BE2C (cell line): ENCODE results near the gene PLA2G2E.

- RRBS, result no CpG with 5 or more reads among the region's 5 CpGs
Measured at GRCh38 chr1:19923422-19923786, at the start of gene PLA2G2E. TSS of gene PLA2G2E (minus strand) at chr1:19923617.

GRCh38 chr1:20124404-20124991, 5.2 kb upstream of the PLA2G2D start:
- RRBS, result no CpG with 5 or more reads among the region's 6 CpGs

DNA sequence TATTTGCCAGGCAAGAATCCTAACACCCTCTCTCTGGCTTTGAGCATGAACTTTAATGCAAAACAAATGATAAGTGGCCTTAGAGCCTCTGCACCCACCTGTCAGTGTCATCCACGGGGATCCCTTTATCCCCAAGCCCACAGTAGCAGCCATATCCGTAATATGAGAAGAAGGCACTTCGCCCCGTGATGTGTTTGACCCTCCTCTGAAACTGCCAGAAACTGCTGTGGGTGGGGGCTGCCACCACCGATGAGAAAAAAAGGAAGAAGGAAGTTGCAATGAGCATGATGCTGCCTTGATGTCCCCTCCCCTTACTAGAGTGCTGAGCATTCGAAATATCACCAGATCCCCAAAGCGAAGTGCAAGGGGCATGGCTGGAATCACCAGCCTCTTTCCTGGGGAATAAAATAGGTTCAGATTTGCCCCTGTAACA, 11.0 kb upstream of the UBXN10 start:
- RRBS, result no CpG with 5 or more reads among the region's 7 CpGs

DNA sequence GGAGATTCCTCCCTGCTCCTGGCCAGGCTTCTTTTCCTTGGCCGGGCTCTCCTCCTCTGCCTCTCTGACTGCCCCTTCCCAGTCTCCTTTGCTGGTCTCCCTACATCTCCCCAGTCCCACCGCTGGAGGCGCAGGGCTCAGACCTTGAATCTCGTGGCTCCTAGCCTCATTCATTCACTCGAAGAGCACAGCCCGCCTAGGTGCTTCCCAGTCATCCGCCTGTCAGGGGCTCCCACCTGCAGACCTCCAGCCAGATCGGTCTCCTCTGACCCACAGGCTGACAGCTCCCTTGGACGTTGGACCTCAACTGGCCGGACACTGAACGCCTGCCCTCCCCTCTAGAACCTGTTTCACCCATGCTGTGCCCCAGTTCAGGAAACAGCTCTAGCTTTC, 76.5 kb downstream of the VWA5B1 start:
- RRBS, result no CpG with 5 or more reads among the region's 11 CpGs

DNA sequence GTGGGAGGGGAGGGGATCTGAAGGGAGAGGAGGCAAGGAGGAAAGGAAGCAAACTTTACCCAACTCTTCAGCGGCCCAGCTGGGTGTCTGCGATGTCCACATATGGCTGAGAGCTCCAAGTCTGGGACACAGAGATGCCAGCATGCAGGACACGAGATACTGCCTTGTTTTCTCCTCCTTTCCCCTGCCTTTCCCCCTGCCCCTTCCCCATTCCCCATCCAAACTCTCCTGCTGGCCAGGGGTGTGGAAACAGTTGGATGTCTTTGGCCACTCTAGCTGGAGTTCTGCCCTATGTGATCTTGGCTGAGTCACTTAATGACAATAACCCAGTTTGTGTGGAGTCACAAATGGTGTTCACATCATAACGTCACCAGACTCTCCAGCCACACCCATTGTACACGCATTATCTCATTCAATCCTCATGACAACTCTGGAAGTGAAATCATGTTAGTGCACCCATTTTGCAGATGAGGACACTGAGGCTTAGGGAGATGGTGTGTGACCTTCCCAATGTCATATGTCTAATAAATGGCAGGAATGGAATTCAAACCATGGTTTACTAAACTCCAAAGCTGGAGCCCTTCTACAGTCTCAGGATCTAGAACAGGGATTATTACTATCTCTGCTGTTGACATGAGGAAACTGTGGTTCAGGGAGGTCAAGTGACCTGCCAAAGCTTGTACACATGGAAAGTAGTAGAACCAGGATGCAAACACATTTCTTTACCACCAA, 1.3 kb upstream of the CDA start:
- RRBS, result no CpG with 5 or more reads among the region's 5 CpGs

GRCh38 chr1:20696287-20697431, 21.1 kb downstream of the KIF17 start:
- RRBS, result 8% methylated on average over 8 of the region's 50 CpGs

GRCh38 chr1:20810432-20811169, 23.5 kb upstream of the HP1BP3 start:
- RRBS, result no CpG with 5 or more reads among the region's 10 CpGs

GRCh38 chr1:20895336-20895733, 108.2 kb upstream of the HP1BP3 start:
- RRBS, result no CpG with 5 or more reads among the region's 3 CpGs

DNA sequence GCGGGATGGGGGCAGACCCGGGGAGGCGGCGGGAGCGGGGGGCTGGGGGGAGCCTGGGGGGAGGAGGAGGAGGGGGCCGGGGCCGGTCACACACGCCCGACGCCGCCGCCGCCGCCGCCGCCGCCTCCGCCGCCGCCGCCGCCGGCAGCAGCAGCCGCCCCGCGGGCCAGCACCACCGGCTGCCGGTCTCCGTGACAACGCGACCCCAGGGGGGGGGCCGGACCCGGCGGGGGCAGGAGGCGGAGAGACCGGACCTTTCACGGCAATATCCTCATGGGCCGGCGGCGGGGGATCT, 282 bp downstream of the EIF4G3 start:
- RRBS, result 2% methylated on average over 13 of the region's 40 CpGs

GRCh38 chr1:21190805-21191308, 14.2 kb upstream of the EIF4G3 start:
- RRBS, result no CpG with 5 or more reads among the region's 2 CpGs

DNA sequence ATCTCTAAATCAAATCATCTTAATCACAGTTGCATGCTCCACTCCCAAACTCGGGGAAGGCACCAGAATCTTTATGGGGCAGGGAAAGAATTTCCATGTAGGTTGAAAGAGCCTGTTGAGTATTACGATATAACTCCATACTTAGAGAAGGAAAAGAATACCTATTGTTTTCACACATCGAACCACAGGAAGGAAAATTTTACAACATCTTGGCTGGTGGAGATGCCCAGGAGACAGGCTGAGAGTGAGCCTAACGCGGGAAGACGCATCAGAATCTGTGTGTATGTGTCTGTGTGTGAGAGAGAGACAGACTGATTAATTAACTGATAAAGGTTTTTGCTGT, 15.4 kb downstream of the ECE1 start:
- RRBS, result no CpG with 5 or more reads among the region's 6 CpGs

GRCh38 chr1:21278957-21279875, 11.0 kb downstream of the ECE1 start:
- RRBS, result 93% methylated on average over 10 of the region's 26 CpGs

- RRBS, result no CpG with 5 or more reads among the region's 42 CpGs
Measured at GRCh38 chr1:21427621-21428222, 12.2 kb upstream of the NBPF3 start.

GRCh38 chr1:21548223-21548510, 38.9 kb downstream of the ALPL start:
- RRBS, result no CpG with 5 or more reads among the region's 4 CpGs

DNA sequence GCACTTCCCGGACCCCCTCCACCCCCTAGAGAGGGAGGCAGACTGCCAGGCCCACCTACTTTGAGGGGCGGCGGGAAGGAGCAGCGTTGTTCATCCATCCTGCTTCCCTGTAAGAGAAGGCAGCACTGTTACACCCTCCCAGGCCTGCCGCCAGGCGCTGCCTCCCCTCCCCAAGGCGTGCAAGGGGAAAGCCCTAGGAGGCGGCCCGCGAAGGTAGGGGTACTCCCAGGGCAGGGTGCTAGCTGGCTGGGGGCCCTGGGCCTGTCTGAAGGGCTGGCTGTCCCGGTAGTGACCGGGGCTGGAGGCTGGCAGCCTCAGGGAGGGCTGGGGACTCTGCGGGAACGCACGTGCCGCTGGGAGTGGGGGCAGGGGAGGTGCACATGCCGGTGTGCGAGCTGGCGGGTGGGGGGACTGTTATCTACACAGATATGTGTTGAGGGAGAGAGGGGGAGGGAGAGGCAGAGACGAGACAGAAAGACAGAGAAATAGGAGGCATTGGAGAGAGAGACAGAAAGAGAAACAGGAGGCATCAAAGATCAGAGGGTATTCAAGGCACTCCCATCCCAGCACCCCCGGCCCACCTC, 50.1 kb downstream of the RAP1GAP start:
- RRBS, result 7% methylated on average over 3 of the region's 21 CpGs

DNA sequence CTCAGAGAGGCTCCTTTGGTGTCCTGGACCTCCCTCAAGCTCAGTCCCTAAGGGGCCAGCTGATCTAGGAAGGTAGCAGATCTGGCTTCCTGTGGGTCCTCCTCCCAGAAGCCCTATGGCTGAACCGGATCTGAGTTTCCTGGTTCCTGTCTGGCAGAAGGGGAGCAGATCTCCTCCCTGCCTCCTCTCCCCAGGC, 143 bp upstream of the LDLRAD2 start:
- RRBS, result no CpG with 5 or more reads among the region's 1 CpG

- RRBS, result 79% methylated on average over 2 of the region's 14 CpGs
Measured at GRCh38 chr1:21836682-21837116, 24.6 kb downstream of the LDLRAD2 start.

GRCh38 chr1:21852149-21853031, 40.3 kb downstream of the LDLRAD2 start:
- RRBS, result 91% methylated on average over 6 of the region's 27 CpGs

DNA sequence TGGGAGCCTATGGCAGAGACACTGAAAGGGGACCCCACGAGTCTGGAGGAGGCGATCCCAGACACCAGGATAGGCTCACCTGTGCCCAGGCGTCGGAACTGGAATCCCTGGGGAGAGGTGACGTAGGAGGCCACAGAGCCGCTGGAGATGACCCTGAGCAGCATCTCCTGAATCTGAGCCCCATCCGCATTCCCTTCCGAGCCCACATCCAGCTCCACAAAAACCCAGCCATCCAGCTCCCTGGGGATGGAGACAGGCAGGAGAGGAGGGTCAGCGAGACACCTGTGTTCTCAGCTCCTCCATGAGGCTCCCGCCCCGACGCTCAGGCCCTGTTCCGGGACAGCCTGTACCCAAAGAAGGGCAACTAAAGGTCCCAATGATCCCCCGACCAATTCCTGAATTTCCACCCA, 47.2 kb downstream of the HSPG2 start:
- RRBS, result no CpG with 5 or more reads among the region's 14 CpGs

DNA sequence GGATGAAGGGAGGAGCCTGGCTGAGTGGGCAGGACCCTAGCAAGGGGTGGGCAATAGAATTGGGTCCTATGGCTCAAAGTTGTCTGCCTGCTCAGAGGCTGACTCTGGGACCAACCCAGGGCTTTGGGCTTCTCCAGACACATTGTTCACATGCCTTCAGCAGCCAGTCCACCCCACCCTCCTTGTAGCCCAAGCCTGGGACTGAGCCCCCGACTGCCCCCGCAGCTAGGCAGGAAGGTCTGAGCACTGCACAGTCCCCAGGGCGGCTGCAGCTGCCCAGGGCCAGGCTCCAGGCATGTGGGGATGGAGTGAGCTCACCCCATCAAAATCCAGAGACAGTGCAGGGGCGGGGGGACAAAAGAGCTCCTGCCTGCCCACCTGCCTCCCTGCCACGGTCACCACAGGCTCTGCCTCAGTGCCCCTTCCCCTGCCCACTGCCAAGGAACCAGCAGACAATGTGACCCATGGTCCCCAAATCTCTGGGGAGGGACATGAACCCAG, 35.6 kb downstream of the HSPG2 start:
- RRBS, result no CpG with 5 or more reads among the region's 5 CpGs